Tibial artery (tissue), 1 donor: ENCODE data around the gene CARD11.

DNA sequence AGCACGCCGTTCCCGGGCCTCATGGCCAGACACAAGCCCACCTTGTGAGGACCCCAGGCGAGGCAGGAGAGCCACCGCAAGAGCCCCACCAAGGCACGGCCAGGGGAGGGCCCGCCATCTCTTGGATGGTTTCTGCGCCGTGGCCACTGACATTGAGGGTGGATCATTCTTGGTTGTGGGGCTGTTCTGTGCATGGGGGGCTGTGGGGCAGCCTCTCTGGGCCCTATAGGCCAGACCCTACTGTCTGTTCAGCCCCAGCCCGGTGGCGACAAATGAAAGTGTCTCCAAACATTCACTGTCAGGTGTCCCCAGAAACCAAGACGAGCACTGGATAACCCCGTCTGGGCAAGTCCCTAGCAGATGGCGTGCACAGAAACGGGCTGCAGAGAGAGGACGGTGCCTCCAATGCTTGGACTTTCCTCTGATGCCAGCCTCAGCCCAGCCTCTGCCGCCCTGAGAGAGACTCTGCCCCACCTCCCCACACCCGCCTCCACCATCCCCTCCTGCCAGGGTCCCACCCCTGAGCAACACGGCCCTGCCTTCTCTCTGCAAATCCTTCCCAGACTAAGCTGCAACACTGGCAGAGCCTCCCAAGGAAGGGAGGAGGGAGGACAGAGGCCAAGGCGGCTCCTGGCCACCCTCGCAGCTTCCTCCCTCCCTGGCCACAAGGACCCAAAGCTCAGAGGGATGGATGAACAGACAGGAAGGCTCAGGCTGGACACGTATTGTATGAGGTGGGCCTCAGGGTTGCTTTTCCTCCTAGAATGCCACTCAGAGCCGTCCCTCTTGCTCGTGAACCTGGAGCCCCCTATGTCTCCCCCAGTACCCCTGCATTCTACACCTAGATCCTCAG lies 7.4 kb upstream of the LFNG start:
- PRO-cap, result unidirectional peak, plus-strand start at position 583 of the sequence

DNA sequence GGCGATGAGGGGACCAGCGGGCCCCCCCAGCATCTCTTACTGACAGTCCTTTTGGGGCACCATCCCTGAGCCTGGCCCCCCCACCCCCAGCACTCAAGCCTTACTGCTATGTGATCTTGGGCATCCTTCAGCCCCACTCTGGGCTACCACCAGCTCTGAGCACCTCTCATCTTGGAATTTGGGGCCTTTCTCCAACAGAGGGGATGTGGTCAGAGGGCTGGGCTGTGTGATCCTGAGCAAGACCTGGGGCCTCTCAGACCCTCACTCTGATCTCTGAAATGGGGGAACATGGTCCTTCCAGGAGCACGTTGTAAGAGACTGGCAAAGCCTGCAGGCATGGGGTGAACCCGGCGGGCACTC lies 1.9 kb downstream of the LFNG start:
- PRO-cap, result no peak

DNA sequence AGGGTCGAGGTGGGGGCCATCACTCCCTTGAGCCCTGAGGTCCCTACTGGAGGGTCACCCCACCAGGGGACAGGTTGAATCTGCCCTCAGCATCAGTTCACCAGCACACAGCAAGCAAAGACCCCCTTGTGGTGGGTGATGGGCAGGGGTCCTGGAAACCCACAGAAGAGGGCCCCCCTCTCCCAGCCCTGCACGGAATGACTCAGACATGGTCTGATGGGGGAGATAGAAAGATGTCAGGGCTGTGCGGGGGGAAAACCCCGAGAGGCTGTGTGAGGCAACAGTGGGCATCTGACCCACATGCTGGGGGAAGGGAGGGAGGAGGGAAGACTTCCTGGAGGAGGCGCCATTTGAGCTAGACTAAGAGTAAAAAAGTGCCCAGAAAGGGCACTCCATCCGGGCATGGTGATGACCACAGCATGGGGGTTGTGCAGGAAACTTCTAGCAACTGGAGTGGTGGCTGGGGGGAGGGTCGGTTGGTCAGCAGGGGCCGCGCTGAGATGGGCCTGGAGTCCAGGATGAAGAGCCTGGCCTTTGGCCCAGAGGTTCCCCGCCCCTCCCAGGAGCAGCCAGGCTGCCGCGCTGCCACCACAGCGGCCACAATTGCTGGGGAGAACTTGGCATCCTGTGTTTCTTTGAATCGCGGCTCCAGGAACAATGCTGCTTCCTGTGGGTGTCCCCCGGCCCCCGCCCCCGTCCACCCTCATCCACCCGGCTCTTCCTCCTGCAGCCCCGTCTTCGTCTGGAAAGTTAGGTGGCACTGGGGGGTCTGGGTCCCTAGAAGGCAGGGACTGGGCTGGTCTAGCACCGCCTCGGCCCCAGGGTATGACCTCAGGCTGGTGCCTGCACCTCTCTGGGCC lies 2.5 kb downstream of the LFNG start:
- PRO-cap, result no peak

- PRO-cap, result no peak
Measured at GRCh38 chr7:2558194-2558529, 617 bp upstream of the IQCE start.

- PRO-cap, result no peak
Measured at GRCh38 chr7:2613187-2614177, 18.3 kb upstream of the TTYH3 start.

DNA sequence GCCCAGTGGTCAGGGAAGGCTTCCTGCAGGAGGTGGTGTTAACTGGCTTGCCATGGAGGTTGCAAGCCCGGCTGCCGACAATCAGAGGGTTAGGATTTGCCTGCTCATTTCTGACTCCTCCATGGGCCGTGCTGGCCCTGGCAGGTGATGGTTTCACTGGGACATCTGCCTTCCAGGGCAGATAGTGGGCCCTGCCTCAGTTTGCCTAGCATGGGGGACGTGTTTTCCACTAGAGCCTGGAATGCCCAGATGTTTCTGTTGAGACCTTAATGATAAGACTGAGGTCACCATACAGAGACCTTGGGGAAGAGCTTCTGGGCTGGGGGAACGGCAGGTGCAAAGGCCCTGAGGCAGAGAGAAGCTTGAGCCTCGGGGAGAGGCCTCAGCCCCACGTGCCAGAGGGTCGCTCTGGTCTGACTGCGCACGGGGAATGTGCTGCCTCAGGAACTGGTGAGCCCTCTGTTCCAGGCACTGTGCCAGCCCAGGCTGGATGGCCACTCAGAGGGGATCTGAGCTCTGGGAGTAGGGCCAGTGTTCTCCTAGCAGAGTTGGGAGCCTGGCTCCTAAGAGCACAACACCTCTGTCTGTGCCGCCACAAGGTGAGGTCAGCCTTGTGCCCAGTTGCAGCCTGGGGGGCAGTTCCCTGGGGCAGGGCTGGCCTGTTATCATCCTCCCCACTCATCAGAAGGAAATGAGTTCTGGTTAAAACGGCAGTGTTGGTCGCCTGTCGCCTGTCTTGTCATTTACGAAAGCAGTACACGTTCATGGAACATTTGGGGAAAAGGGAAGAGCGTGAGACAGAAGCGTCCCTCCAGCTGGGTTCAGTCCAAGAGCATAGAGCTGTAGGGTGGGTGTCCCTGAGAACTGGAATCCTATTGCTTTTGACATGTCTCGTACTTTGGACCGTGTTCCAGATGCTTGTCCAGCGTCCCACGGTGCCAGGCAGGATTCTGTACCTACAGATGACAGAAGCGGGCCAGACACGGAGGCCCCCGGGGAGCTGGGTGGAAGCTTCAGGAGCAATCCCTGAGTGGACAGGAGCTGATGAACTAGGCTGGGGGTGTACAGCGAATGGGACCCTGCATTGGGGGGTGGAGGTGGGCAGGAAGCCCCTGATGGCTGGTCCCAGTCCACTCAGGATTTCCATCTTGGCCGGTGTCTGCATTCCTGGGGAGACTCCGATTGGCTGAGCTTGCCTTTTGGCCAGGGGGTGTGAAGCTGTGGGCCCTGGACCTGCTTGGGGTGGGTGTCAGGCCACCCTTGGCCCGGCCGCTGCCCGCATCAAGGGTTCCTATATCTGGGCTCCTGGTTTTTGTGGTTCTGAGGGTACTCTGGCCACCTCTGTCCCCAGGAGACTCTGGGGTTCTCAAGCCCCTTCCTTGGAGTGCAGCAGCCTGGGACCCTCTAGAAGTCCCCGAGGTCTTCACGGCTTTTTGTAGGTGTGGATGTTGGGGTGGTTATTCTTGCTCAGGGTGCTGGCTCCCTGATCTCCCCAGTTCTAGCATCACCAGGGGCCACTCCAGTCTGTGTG lies 4.3 kb downstream of the TTYH3 start:
- PRO-cap, result no peak

DNA sequence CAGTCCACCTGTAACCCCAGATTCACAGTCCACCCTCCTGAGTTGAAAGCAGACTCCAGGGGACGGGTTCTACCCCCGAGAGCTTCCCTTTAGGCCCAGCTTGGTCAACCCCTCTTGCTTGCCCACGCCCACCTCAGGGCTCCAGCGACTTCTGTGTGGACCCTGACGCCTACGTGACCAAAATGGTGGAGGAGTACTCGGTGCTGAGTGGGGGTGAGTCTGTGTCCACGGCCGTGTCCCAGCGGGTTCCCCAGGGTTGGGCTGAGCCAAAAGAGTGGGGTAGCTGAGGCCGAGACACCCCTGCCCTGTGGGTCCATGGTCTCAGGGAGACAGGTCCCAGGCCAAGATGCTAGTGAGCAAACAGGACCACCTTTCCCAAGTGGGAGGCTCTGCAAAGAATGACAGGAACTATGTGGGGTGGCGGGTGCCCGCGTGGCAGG lies 18.0 kb downstream of the TTYH3 start:
- PRO-cap, result no peak

DNA sequence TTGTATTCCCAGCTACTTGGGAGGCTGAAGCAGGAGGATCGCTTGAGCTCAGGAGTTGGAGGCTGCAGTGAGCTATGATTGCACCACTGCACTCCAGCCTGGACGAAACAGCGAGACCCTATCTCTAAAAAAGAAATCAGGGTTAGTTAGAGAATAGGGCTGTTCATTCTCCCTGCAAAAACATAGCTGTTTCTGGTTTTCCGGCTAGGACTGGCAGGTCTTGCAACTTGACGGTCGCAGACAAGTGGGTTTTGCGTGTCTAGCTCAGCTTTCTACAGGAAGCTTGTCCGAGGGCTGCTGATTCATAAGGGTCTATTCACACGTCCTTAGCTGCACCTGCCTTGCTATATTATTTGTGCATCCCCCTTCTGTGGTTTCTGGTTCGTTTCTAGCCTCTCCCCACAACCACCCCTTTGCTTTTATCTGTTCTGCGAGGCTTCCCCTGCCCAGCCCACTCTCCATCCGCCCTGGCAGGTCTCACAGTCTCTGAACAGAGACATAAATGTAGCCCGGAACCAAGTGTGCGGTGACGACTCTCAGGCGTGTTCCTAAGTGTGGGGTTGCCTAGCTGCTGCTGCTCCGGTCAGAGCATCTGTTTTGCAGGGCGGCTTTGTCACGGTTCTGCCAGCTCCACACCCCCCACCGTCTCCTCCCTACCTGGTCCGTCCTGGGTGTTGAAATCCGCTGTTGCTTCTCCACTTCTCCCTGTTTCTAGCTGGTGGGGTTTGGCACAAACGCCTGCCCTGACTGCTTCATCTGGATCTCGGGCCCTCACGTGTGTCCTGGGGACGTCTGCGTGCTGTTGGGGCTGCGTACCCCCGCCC lies 10.9 kb downstream of the AMZ1 start:
- PRO-cap, result no peak

DNA sequence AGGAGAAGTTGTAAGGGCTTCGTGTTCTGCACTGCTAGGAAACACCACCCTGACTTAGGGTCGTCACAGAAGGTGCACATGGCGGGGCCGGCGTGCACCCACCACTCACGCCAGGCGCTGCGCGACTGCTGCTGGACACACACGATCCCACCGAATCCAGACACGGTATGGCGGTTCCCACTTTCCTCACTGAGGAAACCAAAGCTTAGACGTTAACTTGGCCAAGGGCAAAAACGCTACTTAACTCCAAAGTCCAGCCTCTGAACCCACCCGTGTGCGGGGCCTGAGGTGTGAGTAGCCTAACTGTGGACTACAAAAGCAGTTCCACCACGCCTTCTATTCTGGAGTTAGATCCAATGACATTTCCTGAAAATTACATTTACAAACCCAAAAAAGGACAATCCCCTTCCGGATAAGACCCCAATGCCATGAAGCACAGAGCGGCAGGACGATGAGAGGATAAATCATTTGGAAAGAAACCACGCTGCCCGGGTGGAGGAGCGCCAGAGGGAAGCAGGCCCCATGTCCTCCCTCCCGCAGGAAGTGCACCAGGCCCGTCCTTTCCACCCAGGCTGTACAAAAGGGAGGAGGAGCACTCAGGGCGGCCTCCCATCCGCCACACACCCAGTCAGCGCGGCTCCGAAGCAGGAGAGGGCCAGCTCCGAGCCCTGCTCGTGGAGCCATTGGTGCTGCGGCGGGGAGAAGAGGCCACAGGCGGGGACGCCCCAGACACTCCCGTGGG lies 74.4 kb downstream of the AMZ1 start:
- PRO-cap, result bidirectional peak, plus-strand start at position 686 of the sequence, minus-strand start at position 547 of the sequence

DNA sequence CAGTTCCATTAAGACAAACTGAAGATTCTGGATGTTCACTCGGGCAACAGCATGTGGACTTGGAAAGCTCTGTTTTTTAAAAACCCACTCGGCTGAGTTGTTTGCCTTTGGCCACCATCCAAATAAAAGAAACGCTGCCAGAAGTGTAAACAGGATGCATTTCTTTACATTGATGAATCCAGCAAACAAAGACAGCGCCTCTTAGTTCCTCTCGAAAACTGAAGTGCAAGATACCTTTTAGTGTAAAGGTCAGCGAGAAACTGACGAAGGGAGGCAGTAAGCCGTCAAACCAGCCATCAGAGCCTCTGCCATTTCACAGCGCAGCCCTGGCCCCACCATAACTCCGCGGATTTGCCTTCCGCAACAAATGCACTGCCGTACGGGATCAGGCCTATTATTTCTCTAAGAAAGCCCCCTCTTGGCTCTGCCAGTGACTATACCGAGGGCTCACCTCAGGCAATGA lies 41.5 kb downstream of the GNA12 start:
- PRO-cap, result no peak

DNA sequence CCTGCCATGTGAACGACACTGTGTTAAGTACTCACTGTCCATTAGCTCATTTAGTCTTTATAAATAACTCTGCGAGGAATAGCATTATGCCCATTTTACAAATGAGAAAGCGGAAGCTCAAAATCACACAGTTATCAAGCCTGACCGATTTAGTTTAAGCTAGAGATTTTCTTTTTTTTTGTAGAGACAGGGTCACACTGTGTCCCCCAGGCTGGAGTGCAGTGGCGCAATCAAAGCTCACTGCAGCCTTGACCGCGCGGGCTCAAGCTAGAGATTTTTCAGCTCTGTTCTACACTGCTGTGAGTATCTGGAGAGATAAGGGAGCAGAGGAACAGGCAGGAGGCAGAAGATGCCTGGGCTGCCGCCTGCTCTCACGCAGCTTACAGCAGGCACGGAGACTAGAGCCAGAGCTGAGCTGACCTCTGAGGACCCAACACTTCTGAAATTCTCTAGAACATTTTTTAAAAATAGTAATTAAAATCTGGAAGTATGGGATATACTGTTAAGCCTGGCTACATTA lies 38.8 kb downstream of the GNA12 start:
- PRO-cap, result unidirectional peak, plus-strand start at position 312 of the sequence

- PRO-cap, result no peak
Measured at GRCh38 chr7:2807749-2808606, 36.1 kb downstream of the GNA12 start.

GRCh38 chr7:2873658-2874301 lies 29.7 kb upstream of the GNA12 start:
- PRO-cap, result no peak

- PRO-cap, result no peak
Measured at GRCh38 chr7:2880775-2881214, 36.7 kb upstream of the GNA12 start.

DNA sequence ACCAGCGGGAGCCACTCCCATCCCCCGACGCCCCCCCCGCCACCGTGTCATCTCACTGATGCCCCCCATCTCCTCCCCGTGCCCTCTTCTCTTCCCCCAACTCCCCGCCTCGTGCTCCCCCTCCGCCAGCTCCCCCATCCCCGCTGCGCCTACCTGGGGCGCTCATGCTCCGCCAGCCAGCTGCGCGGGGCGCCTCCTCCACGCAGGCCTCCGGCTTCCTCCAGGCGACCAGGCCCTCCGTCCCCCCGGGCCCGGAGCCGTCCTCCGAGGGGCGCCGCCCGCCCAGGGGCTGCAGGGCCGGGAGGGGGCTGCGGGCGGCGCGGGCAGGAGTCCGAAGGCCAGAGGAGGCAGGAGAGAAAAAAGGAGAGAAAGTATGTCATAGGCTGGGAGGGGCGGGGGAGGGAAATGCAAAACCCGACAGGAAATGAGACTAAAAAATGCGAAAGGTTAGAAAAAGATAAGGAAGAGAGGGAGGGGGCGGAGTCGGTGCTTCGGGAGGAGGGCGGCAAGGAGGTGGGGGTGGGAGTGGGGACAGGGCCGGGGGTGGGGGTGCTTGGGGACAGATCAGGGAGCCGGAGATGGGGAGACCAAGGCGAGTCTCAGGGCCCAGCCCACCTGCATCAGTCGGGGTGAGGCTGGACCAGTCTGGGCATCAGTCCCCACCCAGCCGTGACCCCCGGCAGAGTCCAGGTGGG lies at the start of gene CARD11:
Gene CARD11, minus strand, starts transcription at position 354 of the 695 bp plus-strand sequence.
- PRO-cap, result no peak

- PRO-cap, result no peak
Measured at GRCh38 chr7:3181329-3182189, 119.5 kb upstream of the SDK1 start.

DNA sequence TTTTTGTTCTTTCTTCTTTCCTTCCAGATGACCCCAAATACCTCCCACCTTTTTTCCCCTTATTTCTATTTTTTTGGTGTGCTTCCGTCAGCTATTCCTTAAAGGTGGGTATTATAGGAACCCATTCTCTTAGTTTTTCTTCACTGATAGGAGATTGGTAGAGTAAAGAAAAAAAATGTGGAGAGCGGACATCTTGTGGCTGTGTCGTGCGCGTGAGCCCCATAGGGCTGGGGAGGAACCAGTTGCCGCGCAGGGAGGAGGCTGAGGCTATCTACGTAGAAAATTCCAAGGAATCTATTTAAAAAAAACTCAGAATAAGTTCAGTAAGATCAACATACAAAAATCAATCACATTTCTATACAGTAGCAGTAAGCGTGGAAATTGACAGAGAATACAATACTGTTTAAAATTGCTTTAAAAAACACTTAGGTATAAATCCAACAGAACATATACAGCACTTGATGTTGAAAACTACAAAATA lies 399.8 kb downstream of the SDK1 start:
- PRO-cap, result no peak

- PRO-cap, result no peak
Measured at GRCh38 chr7:3943146-3943675, 642.2 kb downstream of the SDK1 start.

DNA sequence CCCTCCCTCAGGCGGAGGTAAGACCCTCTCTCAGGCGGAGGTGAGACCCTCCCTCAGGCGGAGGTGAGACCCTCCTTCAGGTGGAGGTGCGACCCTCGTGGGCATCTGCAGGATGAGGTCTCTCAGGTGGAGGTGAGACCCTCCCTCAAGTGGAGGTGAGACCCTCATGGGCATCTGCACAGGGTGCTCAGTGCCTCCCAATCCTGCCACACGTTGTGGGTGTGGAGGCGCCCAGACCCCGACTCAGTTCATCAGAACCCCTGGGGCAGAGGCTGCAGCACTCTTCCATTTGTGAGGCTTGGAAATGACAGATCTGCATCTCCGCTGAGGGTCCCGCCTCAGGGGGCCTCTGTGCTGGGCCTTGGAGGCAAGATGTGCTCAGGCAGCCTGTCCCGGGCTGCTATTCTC lies 593.0 kb upstream of the FOXK1 start:
- PRO-cap, result no peak

GRCh38 chr7:4204546-4205329 lies 477.4 kb upstream of the FOXK1 start:
- PRO-cap, result no peak